Retinal pigment epithelial cell (primary cell): ENCODE measurements around a stretch of chr11.

DNA sequence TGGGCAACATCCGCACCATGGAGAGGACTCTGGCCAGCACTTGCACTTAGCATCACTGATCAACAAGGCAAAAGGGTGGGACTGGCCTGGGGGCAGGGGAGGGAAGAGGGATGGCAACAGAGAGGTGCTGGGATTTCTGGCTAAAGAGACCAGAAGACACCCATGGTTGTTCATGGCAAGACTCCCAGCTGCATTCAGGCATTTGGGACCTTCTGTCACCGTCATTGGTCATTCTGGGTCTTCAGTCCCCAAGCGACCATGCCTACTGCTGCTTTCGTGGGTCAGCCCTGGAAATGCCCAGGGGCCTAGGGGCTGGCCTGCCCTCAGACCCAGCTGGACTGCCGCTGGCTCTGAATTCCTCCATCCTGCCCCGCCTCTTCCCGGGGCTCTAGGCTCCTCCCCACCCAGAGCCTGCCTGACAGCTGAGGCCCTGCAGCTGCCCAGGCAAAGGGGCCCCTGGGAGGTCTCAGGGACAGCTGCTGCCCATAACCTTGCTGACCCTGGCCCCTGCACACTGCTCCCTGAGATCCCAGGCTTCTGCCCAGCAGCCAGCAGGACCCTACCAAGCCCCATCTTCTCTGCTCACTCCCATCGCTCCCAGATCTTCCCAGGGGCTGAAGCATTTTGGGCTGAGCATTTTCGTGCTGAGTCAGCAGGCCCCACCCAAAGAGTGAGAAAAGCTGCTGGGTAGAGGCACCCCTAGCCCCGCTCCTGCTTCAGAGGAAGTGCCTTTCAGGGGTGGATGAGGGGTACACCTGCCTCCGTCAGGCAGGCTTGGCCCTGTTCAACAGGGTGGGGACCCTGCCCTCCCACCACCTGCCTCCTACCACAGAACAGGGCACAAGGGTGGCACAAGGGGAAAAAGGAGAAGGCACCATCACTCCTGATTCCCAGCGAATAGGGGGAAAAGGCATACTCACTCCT lies 12.8 kb upstream of the CDC42EP2 start:
- RRBS = no CpG with 5 or more reads among the region's 12 CpGs

DNA sequence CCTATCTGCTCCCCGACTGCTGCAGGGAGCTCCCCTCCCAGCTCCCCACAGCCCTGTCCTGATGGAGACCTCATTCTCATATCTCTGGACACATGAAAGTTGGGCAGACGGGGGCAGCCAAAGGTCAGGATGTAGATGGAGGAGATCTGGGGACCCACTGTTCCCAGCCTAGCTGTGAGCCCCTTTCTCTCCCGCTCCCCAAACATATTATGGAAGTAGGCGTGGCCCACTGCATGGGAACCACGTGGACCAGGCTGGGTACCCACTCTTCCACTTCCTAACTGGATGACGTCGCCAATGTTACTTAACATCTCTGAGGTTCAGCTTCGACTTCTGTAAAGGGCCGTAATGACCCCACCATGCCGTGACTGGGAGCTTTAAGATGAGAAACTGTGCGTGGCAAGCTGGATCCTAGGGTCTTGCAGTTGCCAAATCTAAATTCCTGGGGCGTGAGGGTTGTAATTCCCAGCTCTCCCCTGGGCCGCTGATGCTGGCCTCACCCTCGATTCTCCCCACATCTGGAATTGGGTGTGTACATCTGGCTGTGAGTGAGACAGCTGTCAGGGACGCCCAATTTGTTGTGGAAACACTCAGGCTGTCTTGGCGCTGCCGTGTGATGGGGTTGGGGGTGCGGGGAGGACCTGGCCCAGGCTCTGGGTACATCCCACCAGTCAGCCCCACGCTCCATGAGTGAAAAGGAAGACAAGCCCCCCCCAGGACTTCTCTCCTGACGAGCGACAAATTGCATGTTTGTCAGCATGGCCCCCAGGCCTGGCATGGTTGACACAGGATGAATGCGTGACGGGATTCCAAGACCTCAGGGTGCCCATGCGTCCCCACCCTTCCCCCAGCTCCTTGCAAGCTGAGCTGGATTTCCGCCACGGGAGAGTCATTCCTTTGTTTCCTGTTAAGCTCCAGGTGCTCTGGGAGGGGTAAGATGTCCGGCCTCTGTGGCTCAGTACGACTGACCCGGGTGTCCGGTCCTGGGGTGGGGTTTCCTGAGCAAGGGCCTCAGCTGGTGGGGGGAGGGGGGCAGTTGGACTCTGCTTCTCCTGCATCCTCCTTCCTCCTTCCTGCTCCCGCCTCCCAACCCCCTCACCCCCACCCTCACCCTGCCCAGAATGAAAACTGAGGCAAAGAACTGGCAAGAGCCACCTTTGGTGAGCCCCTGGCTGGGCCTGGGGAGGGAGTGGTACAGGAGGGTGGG lies 2.0 kb downstream of the CDC42EP2 start:
- RRBS = no CpG with 5 or more reads among the region's 31 CpGs

DNA sequence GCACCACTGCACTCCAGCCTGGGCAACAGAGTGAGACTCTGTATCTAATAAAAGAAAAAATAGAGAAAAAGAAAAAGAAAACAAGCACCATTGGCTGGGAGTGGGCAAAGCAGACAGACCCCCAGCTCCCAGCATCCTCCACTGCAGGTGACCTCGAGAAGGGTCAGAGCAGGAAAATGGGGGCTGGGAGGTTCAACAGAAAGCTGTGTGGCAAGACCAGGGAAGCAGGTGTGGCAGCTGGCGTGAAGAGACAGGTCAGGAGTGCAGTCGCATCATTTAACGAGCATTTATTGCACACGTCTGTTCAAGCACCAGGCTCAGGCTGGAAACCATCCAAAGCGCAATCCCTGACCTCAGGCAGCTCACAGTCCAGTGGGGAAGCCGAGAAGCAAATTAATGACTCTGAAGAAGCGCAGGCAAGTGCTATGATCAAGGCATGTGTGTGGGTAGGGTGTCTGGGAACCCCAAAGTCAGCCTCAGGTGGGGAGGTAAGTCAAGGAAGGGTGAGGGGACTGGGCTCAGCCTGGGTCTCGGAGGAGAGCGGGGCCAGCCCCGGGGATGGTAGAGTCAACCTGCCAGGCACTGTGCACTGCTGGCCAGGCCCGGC lies 7.4 kb downstream of the SLC25A45 start:
- RRBS = 81% methylated on average over 2 of the region's 12 CpGs

GRCh38 chr11:65385015-65385619 lies 1.3 kb upstream of the FRMD8 start:
- RRBS = no CpG with 5 or more reads among the region's 2 CpGs

- RRBS = 0% methylated on average over 1 of the region's 16 CpGs
Measured at GRCh38 chr11:65386898-65387185, 405 bp downstream of the FRMD8 start.

DNA sequence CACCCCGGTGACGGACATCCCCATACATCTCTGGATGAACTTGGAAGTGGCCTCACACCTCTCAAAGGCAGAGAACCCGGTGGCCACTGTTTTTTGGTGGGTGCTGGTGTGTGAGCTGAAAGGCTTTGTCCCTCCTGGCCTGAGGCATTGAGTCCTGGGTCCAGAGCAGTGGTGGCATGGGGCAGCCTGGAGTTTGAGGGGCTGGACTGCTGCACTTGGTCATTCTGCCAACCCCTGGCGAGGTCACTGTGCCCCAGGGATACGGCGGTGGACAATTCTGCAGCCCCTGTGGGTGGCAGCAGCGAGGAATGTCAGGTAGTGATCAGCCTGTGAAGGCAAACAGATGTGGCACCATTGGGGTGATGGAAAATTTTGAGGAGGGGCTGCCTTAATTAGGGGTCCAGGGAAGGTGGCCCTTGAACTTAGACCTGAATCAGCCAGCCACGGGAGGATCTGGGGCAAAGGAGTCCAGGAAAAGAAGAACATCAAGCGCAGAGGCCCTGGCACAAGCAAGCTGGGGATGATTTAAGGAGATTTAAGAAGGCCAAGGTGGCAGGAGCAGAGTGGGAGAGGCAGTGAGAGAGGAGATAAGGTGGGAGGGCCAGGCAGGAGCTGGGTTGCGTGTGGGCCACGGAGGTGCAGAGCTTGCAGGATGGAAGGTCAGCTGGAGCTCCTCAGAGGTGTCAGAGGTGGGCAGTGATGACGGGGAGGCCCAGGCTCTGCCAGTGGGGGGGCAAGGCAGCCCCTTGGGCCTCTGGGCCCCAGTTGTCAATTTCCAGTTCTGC lies 6.2 kb downstream of the FRMD8 start:
- RRBS = 94% methylated on average over 3 of the region's 12 CpGs

GRCh38 chr11:65411780-65412598 lies 25.6 kb downstream of the FRMD8 start:
- RRBS = 77% methylated on average over 2 of the region's 16 CpGs

DNA sequence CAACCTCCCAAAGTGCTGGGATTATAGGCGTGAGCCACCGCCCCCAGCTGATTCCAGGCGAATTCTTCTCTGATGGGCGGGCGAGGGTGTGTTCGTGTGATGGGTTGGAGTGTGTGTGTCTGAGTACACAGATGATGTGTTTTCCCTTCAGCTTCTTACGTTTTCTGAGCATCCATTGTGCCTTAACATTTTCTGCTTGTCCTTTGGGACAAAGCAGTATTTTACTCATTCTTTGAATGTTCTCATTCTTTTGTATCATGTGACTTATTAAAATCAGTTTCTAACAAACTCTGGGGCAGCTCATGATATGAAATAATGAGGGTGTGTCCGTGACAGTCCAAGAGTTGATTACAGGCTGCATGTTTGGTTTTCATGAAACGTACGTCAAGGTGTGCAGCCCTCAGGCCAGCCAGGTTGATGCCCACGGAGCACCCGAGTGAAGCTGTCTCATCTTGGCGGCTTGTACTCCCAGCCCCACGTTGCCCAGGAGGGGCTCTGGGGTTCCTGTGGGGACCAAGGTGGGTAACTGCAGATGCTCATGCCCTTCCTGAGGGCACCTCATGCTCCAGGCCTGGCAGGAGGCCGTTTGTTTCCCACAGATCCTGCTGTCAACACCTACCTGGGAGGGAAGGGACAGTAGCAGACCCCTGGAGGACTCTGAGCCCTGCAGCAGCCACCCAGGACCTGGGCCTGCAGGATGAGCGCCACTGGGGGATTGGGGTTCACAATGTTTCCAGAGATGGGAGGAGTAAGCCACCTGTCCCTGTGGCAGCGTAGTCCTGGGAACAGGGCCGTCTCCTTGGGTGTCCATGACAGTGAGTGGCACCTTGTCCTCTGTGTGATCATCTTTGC lies 27.0 kb downstream of the FRMD8 start:
- RRBS = no CpG with 5 or more reads among the region's 18 CpGs

- RRBS = no CpG with 5 or more reads among the region's 11 CpGs
Measured at GRCh38 chr11:65415482-65416394, 29.3 kb downstream of the FRMD8 start.

- RRBS = 6% methylated on average over 4 of the region's 12 CpGs
Measured at GRCh38 chr11:65419480-65420648, 33.4 kb downstream of the FRMD8 start.

DNA sequence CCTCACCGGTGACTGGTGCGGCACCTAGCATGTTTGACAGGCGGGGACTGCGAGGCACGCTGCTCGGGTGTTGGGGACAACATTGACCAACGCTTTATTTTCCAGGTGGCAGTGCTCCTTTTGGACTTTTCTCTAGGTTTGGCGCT lies 37.0 kb downstream of the FRMD8 start:
- RRBS = 20% methylated on average over 1 of the region's 8 CpGs

- RRBS = 0% methylated on average over 1 of the region's 17 CpGs
Measured at GRCh38 chr11:65423903-65424819, 37.7 kb downstream of the FRMD8 start.

GRCh38 chr11:65449945-65450144 lies 63.4 kb downstream of the FRMD8 start:
- RRBS = no CpG with 5 or more reads among the region's 9 CpGs

- RRBS = no CpG with 5 or more reads among the region's 6 CpGs
Measured at GRCh38 chr11:65481400-65482110, 43.3 kb upstream of the SCYL1 start.

- RRBS = no CpG with 5 or more reads among the region's 8 CpGs
Measured at GRCh38 chr11:65493793-65494314, 31.0 kb upstream of the SCYL1 start.

- RRBS = no CpG with 5 or more reads among the region's 13 CpGs
Measured at GRCh38 chr11:65499187-65499944, 25.5 kb upstream of the SCYL1 start.

DNA sequence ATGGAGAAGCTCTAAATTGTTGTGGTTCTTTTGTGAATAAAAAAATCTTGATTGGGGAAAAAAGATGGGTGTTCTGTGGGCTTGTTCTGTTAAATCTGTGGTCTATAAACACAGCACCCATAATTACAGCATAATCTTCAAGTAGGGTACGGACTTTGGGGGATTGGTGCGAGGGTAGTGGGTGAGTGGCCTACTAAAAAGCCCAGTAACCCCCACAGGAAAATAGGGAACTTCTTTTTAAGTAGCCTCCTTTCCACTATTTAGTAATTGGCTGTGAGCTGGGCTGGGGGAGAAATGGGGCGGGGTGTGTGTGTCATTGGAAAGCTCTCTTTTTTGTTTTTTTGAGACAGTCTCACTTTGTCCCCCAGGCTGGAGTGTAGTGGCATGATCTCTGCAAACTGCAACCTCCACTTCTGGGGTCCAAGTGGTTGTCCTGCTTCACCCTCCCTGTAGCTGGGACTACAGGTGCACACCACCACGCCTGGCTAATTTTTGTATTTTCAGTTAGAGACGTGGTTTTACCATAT lies 18.4 kb upstream of the SCYL1 start:
- RRBS = no CpG with 5 or more reads among the region's 5 CpGs

DNA sequence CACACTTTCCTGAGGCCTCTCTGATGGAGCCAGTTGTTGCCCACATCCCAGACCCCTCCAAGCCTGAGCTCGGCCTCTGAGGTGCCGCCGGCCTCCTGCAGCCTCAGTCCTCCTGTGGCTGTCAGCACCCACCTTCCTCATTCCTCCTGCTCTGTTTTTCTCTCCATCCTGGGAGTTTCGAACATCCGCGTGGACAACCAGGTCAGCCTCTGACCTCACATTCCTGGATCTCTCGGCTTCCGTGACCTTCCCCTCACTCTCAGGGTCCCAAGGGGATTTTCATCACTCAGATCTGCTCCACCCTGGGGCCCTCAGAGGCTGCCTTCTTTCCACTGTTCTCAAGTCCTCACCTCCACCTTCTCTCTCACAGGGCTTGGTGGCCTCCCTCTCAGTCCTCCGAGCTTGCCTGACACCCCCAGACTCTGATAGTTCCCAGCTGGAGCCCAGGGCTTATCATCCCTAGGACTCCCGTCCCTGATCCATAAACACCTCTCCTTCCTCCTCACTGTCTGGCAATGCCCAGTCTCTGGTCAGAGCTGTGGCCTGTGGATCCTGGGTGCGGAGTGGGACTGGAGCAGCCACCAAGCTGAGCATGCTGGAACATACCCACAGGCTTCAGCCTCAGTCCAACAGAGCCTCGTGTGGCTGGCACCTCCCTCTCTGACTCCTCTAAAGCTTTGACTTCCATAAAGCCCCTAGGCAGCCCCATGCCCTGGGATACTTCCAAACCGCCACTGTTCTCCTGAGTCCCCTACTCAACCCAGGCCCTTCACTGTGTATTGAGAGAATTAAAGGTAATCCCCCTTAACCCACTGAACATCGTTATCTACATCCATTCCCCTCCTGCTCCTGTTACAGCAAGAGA lies 14.0 kb downstream of the LTBP3 start:
- RRBS = no CpG with 5 or more reads among the region's 14 CpGs

DNA sequence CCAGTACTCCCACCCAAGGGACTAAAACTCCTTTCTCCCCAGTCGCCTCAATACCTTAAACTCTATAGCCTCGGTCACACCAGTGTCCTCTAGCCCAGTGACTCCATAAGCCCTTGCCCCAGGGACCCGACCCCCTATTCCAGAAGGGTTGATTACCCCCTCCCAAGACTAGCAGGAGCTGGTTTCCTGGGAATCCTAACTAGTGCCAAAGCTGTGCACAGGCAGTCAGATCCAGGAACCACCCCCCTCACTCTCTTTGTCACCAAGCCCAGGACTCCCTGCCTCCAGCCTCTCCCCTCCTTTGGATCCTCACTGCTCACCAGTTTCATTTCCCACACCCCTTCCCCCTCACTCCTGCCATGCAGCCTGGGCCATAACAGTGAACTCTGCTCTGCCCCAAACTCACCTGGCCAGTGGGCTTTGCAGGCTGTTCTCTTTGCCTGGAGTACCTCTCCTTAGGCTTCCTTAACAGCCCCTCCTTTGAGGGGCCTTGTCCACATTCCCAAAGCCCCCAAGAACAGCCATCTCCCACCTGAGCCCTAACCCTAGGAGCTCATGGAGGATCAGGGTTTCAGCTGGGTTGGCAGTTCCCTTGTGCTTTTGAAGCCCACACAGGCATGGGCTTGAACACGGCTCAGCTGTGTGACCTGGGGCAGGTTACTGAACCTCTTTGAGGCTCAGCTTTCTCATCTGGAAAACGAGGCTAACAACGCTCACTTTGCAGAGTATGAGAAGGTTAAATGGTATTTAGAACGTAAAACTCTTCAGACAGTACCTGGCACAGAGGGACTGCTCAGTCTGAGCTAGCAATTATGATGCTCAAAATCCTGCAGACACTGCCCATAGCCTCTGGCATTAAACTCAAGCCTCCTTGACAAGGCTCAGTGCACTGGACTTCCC lies 9.5 kb downstream of the LTBP3 start:
- RRBS = no CpG with 5 or more reads among the region's 7 CpGs

GRCh38 chr11:65551708-65552495 lies 6.3 kb downstream of the LTBP3 start:
- RRBS = 30% methylated on average over 2 of the region's 19 CpGs